Choroid plexus epithelial cell (primary cell): ENCODE data around the genes CD300E and USH1G.

GRCh38 chr17:74316884-74317489 lies 9.0 kb upstream of the KIF19 start:
- RRBS: 28% methylated on average over 3 of the region's 23 CpGs

DNA sequence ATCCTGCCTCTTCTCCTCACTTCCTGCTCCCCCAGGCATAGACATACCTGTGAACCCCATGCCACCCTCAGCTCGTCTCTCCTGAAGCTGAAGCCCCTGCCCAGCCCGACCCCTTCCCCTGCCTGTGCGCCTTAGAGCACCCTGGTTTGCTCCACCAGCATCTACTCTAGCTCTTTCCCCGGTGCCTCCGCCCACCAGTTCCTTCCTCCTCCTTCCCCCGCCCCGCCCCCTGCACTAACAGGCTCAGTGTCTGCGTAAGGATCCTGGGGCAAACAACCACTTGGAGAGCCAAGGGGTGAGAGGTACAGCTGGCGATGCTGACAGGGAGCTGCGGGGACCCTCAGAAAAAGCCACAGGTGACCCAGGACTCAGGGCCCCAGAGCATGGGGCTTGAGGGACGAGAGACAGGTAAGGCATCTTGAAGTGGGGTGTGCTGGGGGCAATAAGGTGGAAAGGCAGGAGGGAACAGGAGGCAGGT lies 2.0 kb downstream of the GPR142 start:
- RRBS: no CpG with 5 or more reads among the region's 11 CpGs

- RRBS: no CpG with 5 or more reads among the region's 10 CpGs
These were observed 19.0 kb downstream of the GPR142 start for GRCh38 chr17:74386139-74386789.

DNA sequence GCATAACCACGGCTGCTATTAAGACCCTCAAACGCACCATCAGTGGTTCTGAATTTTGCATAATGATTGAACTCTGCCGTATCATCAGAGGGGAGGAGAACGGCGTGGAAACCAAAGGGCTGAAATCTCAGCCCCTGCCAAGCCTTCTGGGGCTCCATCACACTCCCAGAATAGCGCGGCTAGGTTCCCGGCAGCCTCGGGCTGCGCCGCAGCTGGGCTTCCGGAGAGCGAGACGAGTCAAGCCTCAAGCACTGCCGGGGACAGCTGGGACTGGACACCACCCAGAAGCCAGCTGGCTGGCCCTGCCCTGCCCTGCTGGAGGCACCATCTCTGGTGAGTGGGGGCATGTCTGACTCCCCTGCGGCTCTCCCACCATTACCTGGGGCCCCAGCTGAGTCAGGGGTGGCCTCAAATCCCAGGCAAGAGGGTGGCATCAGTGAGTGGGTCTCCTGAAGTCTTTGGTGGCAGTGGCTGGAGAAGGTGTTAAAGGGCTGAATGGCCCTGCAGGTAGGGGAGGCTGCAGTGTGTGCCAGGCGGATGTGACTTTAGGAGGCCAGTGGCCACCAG lies 7.2 kb upstream of the GPRC5C start:
- RRBS: no CpG with 5 or more reads among the region's 17 CpGs

DNA sequence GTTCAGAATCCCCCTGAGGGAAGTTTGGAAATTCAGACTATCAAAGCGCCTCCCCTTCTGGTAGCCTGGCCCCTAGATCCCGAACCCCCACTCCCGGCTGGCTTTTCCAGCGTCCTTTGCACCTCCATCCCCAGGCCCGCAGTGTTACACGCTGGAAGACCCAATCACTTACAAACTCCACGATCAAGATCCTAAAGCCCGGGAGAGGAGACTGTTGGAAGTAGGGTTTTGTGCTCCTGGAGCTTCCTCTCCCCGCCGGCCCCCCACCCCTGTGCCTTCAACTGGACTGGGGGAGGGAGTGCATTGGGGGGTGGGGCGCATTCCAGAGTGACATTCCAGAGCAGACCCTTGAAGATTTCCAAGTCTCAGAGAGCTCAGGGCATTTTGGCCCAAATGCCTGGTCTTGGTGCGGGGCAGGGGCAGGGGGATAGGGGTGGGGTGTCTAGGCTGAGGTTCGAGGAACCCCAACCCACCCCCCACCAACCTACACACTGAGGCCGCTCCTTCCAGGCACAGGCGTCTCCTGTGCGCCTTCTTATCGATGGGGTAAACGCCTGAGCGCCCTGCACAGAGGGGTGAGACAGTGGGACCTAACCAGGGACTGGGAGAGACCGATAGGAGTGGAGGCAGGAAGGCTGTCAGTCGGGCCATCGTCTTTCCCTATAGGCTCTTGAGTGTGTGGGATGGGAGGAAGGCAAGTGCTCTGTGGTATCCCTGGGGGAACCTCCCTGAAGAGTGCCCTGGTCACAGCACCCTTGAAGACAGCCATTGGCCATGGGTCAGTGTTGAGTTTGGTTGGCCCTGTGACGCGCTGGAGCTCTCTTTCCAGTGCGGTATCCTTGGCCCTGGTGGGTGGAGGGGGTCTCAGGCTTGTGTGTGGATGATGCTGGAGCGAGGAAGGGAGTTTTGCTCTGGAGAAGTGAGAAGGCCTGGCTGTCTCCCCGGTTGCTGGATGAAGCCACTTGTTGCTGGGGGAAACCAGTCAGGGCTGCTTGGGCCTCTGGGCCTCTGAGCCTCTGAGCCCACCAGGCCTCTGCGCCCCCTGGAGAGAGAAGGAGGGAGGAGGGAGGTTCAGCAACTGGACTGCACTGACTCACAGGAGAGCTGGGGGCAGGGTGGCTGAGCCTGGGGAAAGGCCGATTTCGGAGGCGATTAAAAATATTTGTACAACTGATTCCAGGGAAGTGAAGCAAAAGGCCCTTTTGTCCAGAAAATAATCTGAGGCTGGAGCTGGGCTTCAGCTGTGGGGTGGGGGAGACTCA lies 1.5 kb downstream of the GPRC5C start:
- RRBS: 3% methylated on average over 4 of the region's 31 CpGs

DNA sequence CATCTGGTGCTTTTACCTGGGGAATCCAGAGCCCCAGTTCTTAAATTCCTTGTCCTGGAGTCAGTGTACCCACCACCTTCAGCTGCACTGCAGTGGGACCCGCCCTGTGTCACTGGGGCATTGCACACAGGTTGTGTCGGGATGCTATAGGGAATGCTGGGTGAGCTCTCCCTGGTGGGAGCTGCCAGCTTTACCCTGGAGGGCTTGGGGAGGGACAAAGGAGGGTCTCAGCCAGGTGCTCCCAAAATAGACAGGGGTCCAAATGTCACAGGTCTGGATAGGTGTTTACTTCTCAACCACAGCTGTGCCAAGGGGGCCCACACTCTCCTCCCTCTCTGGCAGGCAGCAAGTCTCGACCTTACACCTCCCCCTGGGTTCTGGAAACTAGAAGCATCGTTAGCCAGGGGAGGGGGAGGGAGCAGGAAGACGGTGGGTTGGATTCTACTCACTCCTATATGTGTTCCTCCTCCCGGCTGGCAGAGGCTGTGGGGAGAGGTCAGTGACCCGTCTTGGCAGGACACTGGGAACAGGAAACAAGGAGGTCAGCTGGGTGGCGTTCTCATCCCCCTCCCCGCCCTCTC lies 12.2 kb downstream of the GPRC5C start:
- RRBS: no CpG with 5 or more reads among the region's 9 CpGs

DNA sequence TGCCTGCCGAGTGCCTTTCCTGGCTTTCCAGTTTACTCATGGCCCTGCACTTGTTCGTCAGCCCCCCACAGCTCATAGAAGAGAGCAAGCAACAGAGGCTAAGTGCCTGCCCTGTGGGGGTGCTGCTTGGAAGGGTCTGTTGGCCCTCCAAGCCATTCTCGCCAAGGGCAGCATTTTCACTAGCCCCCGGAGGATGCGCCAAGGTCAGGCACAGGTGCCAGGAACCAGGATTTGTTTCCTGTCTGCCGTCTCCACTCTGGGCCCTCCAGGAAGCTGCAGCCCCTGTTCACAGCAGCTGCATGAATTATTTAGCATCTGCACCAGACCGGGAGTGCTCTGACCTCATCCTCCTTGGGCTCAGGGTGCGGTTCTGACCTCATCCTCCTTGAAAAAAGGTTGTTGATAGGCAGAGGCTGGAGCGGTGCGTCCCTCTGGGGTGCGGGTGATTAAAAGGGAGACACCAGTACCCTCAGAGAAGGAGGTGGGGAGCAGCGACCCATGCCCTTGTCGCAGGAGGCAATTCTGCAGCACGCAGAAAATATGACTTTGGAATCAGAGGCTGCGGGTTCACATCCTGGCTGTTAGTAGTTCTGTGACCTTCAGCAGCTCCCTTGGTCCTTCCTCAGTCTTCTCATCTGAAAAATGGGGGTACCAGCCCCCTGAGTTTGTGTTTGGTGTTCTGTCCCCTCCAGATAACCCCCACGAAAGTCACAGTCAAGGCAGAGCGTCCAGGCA lies 14.1 kb upstream of the CD300A start:
- RRBS: no CpG with 5 or more reads among the region's 17 CpGs

DNA sequence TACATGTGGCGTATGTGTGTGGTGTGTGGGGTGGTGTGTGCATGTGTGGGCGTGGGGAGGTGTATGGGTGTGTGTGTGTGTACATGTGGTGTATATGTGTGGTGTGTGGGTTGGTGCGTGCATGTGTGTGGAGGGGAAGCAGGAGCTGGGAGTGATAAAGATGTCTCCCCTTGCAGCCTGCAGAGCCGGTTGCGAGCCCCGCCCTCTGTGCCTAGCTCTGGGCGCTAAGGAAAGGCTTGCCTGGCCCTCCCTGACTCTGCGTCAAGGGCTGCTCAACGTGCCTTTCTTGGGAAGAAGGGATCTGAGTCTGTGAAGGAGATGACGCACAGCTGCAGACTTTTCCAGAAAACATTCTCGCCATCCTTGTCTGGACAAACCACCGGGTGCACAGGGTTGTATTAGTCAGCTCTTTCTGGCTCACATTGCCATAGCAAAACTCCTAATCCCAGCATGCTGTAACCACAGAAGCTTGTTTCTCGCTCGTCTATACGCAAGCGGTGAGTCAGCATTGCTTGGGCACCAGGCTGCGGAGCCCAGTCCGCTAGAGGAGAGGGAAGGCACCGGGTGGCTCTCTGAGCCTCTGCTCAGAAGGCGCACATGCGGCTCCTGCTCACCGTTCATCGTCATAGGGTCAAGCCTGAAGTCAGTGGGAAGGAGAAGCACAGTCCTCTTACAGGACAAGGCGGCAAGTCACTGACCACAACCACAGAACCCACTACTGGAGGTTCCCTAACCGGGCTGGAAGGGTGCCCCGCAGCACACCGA lies 22.7 kb downstream of the CD300LD start:
- RRBS: no CpG with 5 or more reads among the region's 27 CpGs

DNA sequence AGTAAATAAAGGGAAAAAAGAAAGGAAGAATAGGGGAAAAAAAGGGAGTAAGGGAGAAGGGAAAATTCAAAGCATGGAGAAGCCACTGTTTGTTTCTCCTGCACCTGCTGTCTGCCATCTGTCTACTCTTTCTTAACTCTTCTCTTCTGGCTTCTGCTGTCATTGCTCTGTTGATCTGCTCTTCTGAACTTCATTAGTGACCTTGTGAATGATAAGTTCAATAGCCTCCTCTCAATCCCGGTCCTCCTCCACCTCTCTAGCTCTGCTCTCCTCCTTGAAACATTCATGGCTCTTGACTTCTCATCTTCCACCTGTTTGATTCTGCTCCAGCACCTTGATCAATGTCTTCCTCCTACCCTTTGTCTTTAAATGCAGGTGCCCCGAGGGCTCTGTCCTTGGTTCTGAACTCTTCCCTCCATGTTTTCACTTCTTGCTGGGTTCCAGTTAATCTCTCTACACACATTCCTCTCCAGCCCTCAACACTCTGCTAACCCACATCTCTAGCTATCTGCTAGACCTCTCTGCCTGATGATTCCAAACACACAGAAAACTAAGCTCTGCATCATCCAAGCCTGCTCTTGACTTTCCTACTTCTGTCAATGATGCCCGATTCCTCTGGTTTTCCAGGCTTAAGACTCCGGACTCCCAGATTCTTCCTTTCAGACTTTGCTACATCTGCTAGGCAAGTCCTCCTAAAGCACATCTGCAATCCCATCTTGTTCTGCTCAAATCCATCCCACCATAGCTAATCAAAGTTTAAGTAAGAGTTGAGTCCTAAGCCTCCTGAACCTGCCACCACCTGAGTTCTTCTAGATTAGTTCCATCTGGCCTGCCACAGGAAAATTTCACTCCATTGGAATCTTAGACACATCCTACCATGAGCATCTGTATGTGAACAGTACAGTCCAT lies 13.4 kb downstream of the CD300E start:
- RRBS: no CpG with 5 or more reads among the region's 4 CpGs

DNA sequence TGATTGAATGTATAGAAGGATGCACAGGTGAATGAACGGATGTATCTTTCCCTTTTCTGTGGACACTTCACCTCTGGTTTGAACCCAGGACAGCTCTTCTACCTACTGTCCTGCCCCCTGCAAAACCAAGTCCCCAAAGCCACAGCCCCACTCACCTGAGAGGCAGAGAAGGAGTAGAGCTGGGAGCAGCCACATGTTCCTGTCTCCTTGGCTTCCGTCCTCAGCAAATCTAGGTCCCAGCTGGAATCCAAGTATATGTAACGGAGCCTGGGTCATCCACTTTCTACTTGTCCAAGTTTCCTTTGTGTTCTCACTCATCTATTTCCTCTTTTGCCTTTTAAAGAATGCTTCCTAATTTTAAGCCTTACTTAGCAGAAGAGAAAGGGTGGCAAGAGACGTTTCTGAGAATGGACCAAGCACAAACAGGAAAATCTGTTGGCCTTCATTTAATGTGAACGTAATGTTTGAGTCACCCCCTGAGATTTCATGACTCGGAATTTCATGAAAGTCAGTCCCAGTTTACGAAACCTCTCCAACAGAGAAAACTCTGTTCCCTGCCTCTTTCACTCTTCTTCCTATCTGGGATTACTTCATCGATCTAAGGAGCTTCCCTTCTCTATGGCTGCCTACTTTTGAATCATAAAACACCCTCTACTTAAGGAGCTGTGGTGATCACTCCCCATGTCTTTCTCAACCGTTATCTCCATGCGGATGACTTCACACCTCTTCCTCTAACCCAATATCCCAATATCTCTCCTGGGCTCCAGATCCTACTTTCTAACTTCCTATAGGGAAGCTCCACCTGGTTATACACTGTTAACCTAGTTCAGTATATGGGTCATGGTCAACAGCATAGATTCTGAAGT lies at the start of gene CD300E:
Gene CD300E, minus strand, starts transcription at position 312 of the 866 bp plus-strand sequence.
- RRBS: no CpG with 5 or more reads among the region's 10 CpGs

DNA sequence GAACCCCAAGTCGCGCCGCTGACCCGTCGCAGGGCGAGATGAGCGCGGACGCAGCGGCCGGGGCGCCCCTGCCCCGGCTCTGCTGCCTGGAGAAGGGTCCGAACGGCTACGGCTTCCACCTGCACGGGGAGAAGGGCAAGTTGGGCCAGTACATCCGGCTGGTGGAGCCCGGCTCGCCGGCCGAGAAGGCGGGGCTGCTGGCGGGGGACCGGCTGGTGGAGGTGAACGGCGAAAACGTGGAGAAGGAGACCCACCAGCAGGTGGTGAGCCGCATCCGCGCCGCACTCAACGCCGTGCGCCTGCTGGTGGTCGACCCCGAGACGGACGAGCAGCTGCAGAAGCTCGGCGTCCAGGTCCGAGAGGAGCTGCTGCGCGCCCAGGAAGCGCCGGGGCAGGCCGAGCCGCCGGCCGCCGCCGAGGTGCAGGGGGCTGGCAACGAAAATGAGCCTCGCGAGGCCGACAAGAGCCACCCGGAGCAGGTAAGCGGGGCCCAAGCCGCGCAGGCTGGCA lies 436 bp downstream of the NHERF1 start:
- RRBS: 1% methylated on average over 25 of the region's 60 CpGs

- RRBS: no CpG with 5 or more reads among the region's 10 CpGs
These were observed 4.4 kb downstream of the NHERF1 start for GRCh38 chr17:74752687-74753384.

DNA sequence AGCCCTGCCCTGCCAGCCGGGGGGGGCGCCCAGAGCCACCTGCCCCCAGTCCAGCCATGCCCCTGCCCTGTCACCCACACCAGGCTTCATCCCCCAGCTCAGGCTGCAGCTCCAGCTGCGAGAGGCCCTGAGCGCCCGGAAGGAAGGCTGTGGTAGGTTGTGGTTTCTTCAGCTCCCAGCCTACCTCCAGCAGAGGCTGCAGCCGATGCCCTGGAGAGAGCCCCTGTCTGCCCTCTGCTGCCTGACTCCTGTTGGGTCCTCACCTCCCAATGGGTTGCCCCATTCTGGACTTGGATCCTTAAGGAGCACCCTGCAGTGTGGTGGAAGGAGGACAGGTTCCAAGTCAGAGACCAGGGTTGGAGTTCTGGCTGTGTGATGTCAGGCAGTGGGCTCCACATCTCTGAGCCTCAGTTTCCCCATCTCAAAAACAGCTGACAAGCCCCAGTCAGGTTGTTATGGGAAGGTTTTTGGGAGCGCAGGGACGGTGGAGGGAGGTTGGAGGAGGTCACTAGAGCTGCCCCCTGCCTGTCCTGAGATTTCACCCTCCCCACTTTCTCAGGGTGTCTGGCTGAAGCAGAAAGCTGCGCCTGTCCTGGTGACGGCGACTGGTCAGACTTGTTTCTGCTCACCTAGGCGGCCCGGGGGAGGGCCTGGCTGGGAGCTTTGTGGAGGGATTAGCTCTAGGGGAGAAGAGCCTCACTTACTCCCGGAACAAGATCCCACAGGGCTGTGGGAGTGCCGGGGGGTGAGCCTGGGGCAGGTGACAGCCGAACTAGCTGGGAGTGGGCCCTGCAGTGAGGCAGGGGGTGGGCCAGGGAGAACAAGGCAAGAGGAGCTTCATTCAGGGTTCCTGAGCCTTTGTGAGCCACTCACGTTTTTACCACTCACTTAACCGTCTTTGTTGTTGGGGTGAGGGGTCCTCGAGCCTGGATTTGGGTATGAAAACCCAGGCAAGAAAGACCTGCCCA lies 11.3 kb downstream of the NHERF1 start:
- RRBS: 75% methylated on average over 2 of the region's 19 CpGs

GRCh38 chr17:74763829-74764551 lies 12.2 kb downstream of the NAT9 start:
- RRBS: 6% methylated on average over 3 of the region's 11 CpGs

DNA sequence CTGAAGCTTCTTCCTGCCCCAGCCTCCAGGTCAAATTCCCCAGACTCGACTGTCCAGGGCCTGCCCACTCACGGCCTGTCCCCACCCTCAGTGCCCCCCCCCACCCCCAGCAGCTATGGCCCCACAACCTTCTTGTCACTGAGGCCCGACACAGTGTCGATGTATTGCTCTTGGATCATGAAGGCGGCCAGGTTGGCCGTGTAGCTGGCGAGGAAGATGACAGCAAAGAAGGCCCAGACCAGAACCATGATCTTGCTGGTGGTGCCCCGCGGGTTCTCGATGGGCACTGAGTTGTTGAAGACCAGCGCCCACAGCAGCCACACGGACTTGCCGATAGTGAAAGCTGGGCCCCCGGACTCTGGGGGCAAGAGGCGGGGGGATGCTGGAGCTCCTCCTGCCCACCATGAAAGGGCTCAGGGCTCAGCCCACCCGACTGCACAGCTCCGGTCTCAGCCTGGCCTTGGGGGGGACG lies 12.5 kb downstream of the GRIN2C start:
- RRBS: 85% methylated on average over 4 of the region's 18 CpGs

GRCh38 chr17:74852061-74852867 lies 7.4 kb downstream of the GRIN2C start:
- RRBS: 5% methylated on average over 21 of the region's 84 CpGs

GRCh38 chr17:74873852-74874060 lies 962 bp upstream of the FDXR start:
- RRBS: no CpG with 5 or more reads among the region's 3 CpGs

DNA sequence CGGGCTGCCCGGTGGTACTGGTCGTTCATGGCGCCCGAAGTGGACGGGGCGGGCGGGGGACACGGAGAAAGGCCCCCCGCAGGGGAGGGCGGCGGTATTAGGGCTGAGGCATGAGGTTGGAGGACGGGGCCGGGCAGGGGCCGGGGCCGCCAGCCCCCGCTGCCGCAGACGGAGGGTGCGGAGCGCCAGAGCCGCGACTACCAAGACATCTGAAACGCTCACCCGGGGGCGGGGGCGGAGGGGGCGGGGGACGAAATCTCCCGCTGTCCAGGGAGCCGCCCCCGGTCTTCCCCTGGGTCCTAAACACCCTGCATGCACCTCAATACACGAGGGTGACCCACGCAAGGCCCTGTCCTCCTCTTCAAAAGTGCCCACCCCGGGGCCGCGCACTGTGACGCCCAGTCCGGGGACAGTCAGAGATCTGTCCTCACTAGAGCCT lies at the start of gene USH1G:
Gene USH1G, minus strand, starts transcription at position 211 of the 439 bp plus-strand sequence.
- RRBS: 2% methylated on average over 15 of the region's 39 CpGs

DNA sequence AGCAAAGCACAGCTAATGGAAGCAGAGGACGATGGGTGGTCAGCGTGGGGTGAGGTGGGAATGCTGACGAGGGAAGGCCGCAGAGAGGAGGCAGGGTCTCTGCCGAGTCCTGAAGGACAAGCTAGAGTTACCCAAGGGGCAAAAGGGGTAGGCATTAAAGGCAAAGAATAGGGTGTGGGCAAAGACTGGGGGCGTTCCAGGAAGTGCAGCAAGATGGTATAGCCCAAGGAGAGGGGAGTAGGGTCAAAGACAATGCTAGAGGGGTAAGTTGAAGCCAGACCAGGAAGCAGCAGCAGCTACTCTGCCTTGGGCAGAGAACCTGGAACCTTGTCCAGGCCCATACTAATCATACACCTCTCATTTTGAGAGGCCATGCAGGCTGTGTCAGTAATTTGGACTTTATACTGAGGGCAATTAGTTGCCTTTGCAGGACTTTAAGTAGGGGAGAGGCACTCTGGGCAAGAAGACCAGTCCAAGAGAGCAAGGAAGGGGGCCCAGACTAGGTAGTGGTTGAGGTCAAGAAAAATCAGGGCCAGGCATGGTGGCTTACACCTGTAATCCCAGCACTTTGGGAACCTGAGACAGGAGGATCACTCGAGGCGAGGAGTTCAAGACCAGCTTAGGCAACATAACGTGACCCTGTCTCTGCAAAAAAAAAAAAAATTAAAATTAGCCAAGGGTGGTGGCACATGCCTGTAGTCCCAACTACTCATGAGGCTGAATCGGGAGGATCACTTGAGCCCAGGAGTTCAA lies 2.8 kb downstream of the OTOP3 start:
- RRBS: no CpG with 5 or more reads among the region's 10 CpGs

GRCh38 chr17:74987746-74988713 lies 598 bp downstream of the CDR2L start:
- RRBS: 1% methylated on average over 64 of the region's 95 CpGs